Gastrocnemius medialis (tissue), 3 donors: ENCODE measurements around the genes FOXA1 and LRFN5.

DNA sequence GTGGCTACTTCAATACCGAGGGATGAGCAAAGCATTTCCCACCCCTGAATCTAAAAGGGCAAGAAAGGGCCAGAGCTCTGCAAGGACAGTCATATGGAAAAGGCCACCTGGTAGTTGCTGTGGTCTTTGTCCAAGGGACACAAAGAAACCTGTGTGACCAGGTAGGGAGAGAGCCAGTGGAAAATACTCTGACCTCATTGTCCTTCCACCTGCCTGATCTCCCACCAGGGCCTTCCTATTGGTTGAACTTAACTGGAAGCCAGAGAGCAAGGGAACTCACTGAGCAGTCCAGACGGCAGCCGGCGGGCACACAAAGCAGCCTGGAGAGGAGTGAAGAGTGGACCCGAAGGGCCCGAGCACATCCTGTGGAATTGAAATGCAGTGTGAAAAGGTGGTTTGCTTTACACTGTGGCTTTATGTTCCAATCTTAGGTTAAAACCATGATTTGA is 120.8 kb downstream of the SLC25A21 start:
- PRO-cap = no peak
- RAMPAGE, long total RNA, 3 experiments = no peak in any of the 3 experiments

DNA sequence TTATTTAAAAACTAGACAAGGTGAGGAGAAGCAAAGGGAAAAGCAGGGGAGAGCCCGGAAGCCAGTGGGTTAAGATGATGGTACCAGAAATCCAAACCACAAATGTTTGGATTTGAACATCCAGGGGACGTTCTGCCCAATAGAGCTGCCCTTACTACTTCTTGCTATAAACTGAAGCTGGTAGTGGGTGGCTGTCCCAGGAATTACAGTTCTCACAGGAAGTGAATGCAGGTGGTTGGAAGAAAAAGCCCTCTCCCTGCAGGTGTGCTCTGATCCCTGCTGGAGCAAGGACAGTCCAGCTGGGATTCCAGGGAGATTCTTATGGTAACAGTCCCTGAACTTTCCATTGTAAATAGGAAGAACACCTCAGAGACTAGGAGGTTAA is 111.6 kb downstream of the SLC25A21 start:
- PRO-cap = no peak
- RAMPAGE, long total RNA, 3 experiments = no peak in any of the 3 experiments

GRCh38 chr14:37168550-37169167 is 3.7 kb downstream of the SLC25A21 start:
- PRO-cap = no peak
- RAMPAGE, long total RNA, 3 experiments = no peak in any of the 3 experiments

DNA sequence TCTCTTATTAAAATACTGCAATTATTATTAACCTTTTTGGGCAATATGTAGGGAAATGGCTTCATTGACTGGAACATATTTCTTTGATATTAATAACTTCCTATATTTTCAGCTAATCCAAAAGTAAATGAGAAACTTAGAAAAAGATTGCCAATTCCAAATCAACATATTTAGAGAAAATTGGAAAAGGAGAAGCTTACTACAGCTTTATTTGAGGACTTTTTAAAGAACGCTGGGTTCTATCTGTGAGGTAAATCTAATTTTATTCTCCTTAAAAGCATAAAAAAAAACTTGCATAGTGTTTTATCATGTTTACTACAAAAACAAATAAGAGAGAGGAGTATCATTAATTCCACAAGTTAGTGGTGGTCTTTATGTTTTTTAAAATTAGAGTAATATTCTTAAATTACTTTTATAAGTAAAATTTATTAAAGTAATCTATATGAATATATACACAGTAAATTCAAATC is 49.3 kb downstream of the MIPOL1 start:
- PRO-cap = no peak
- RAMPAGE, long total RNA, 3 experiments = no peak in any of the 3 experiments

DNA sequence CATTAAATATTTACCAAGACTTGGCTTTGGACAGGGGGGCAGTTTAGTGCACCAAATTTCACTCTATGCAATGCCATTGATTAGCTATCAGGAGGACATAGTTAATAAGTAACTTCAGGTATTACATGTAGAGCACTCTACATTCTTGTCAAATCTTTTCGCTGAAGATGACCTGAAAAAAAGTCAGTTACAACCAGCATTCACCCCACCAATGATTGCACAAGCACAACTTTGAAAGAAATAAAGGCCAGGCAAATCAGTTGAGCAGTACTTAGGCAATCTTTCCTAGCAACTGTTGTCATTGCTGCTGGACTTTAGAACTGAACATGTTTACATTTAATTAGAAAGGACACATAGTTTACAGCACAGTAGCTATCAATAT is 128.6 kb downstream of the FOXA1 start:
- PRO-cap = no peak
- RAMPAGE, long total RNA, 3 experiments = no peak in any of the 3 experiments

GRCh38 chr14:37594835-37595494 is at the start of gene FOXA1:
Gene FOXA1 (minus strand): TSS chr14:37595249.
- PRO-cap = no peak
- RAMPAGE, long total RNA, 3 experiments = no peak in any of the 3 experiments

DNA sequence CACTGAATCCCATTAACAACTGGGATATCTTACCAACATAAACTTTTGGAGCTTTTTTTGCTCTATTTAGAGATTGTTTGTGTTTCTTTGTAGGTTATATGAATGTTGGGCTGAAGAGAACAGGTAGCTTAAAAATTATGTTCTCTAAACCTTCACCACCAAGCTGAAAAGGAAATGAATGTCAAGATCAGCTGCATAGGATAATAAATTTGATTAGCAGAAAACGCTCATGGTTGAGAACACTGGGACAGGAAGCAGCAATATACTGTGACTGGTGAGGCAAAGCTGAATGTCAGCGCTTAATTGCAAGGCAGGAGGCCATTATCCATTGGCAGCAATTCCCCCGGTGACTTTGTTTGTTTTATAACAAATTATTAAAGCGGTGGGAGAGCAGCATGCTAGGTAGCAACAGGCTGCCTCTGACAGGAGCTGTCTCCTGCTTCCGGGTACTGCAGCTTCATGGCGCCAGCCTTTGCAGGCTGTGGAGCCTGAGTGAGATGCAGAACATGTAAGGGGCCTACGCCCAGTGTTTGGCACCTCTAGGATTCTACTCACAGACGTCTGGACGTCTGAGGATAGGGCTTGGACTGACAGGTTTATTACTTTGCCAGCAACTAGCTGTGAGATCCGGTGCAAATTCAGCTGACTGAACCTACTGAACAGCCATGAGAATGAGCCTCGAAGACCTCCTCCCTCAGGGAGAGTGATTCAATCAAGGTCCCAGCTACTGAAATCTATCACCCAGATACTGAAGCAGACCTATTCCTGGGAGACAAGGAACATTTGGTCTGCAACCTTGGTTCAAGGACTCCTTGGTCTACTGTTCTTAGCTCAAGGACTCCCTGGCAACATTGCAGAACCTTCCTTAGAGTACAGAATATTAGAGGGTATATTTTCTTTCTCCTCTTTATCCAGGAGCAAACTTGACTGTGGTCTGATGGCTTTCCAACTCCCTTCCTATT is 82.1 kb upstream of the SSTR1 start:
- PRO-cap = no peak
- RAMPAGE, long total RNA, 3 experiments = no peak in any of the 3 experiments

DNA sequence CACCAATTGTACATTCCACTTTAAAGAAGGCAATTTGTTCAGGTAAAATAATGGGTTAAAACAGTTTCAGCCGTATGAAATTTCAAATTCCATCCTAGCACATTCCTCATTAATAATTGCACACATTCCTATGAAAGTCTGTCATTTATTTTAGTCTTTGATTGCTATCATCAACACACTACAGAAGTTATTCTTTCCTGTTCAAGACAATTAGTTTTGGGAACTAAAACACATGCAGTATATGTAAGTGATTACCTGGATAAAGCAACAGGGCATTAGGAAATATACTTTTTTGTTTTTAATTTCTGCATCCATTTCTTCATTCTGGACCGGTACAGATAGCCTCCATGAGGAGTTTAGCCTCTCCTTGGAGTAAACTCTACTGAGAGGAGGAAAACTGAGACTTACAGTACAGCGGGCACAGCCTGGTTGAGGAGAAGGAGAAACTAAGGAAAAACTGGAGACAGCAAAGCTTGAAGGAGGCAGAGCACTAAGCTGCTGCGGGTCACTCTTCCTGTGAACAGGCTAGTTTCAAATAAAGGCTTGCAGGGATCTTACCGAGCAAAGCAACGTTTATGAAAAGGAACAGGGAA is 518 bp upstream of the SSTR1 start:
- PRO-cap = no peak
- RAMPAGE, long total RNA, 3 experiments = no peak in any of the 3 experiments

GRCh38 chr14:38211411-38211905 is 3.8 kb downstream of the SSTR1 start:
- PRO-cap = no peak
- RAMPAGE, long total RNA, 3 experiments = no peak in any of the 3 experiments

- PRO-cap = no peak
- RAMPAGE, long total RNA, 3 experiments = no peak in any of the 3 experiments
Observed at GRCh38 chr14:38251979-38252463, 3.9 kb downstream of the CLEC14A start.

GRCh38 chr14:38254198-38255017 is 1.5 kb downstream of the CLEC14A start:
- PRO-cap = no peak
- RAMPAGE, long total RNA, 3 experiments = no peak in any of the 3 experiments

- PRO-cap = no peak
- RAMPAGE, long total RNA, 3 experiments = no peak in any of the 3 experiments
Observed at GRCh38 chr14:38405700-38406351, 149.9 kb upstream of the CLEC14A start.

DNA sequence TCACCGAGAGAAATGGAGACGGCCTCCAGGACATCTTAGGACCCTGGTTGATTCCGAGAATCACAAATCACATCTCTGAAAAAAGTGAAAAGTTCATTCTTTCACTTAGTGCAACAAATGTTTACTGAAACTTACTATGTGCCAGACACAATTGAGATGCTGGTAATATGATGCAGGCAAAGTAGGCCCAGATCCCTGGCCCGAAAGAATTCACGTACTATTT is 465 bp upstream of the SEC23A start:
- PRO-cap = no peak
- RAMPAGE, long total RNA, 3 experiments = no peak in any of the 3 experiments

DNA sequence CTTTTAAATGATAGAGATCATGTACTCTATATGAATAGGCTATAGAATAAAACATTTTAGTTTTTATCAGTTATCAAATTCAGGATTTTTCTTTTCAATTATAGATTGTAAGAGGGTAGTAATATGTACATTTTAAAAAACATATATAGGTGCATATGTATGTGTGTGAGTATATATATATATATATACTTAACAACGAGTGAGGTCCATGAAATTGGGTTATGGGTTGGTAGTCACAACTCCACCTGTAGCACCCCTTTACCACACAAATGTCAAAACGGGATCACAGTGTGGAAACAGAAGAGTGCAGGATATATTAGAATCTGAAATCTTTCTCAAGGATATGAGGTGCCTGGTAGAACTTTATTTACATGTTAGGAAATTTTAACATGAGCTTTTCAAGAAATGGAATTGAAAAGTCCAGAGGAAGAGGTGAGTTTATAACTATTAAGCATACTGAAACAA is 31.3 kb downstream of the MIA2 start:
- PRO-cap = no peak
- RAMPAGE, long total RNA, 3 experiments = start-site peak on the plus strand in 2 of 3 experiments, centred at positions 320 to 324 of the sequence, 29 to 69 reads per replicate

DNA sequence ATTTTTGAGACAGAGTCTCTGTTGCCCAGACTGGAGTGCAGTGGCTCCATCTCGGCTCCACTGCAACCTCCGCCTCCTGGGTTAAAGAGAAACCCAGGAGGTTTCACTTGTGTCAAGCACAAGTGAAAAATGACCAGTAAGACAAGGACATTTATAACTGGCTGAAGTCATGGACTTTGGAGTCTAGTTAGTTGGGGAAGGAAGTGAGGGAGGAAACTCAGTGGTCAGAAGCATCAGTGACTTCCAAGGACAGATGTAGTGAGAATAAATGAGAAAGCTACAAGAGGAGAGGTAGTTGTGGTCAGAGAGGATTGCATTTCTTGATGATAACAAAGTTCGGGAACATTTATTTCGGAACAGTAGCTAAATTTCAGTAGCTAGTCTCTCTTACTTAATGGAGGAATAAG is 85.3 kb downstream of the FBXO33 start:
- PRO-cap = no peak
- RAMPAGE, long total RNA, 3 experiments = no peak in any of the 3 experiments

DNA sequence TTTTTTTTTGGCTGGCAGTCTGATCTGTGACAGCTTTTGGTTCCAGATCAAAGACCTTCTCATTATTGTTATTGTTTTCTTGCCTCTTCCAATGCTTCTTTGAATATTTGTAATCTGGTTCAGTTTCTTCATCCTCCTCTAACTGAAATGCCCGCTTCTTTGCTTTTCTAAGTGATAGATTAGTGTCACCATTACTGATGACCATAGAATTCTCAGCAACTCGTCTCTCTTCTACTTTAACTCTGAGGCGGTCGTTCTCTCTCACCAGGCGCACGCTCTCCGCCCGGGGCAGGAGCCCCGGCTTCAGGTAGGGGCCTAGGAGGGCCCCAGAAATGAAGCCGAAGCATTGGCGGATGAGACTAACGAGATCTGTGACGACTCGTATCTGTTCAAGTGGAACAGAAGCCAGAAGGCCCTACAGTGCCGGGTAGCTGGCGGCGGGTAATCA is 45.6 kb downstream of the FBXO33 start:
- PRO-cap = no peak
- RAMPAGE, long total RNA, 3 experiments = no peak in any of the 3 experiments

GRCh38 chr14:39431139-39432048 is 839 bp downstream of the FBXO33 start:
- PRO-cap = unidirectional peak, plus-strand start at chr14:39431621
- RAMPAGE, long total RNA, 3 experiments = start-site peak on the minus strand in 1 of 3 experiments, at chr14:39431600-39431721 at its widest, 6 reads per replicate

- PRO-cap = no peak
- RAMPAGE, long total RNA, 3 experiments = no peak in any of the 3 experiments
Observed at GRCh38 chr14:40629650-40630281, 976.9 kb upstream of the LRFN5 start.

GRCh38 chr14:40740960-40741249 is 865.8 kb upstream of the LRFN5 start:
- PRO-cap = no peak
- RAMPAGE, long total RNA, 3 experiments = no peak in any of the 3 experiments

DNA sequence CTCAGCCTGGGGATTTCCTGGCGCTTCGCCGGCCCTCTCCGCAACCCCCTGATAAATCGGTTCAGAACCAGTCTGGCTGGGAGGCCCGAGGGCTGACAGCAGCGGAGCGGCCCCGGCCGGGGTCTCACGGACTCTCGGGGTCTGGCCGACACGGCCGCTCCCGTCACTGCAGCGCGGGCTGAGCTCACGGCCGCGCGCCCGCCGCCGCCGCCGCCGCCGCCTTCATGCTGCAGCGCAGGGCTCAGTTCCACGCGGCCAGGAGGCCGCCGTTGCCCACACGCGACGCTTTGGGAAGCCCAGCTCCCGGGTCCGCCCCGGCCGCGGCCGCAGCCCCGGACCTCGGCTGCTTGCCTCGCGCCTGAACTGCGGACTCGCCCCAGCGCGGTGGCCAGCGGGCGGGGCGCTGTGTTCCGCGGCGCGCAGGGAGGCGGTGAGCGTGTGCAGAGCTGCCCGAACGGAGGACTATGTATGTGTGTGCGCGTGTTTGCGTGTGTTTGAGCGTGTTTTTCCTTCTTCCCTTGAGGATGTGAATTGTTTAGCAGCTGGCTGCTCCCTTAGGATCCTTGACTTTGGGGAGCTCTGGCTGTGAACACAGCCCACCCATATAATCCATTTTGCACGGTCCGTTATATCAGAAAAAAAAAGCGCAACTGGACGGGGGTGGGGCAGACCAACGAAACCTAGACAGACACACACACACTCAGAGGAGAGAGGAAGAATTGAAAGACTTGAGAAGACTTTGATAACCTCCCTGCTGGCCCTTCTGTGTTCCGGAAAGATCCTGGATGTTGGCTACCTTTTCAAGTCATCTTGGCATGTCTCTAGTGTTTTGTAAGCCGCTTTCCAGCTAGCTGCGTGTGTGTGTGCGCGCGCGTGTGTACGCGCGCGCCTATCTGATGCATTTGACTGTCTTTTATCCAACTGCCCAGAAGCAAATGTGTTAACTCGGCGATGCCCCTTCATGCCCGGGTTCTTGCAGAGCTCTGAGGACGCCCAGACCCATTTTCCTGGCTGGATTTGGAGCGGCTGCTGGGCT is at the start of gene LRFN5:
Gene LRFN5, plus strand, starts transcription at position 207 of the 1,036 bp plus-strand sequence.
- PRO-cap = no peak
- RAMPAGE, long total RNA, 3 experiments = no peak in any of the 3 experiments